Neural progenitor cell (in vitro differentiated cells): ENCODE results near the gene STAC2.

- RAMPAGE, long total RNA = no peak
These were observed 41.5 kb downstream of the LASP1 start for GRCh38 chr17:38911323-38911844.

DNA sequence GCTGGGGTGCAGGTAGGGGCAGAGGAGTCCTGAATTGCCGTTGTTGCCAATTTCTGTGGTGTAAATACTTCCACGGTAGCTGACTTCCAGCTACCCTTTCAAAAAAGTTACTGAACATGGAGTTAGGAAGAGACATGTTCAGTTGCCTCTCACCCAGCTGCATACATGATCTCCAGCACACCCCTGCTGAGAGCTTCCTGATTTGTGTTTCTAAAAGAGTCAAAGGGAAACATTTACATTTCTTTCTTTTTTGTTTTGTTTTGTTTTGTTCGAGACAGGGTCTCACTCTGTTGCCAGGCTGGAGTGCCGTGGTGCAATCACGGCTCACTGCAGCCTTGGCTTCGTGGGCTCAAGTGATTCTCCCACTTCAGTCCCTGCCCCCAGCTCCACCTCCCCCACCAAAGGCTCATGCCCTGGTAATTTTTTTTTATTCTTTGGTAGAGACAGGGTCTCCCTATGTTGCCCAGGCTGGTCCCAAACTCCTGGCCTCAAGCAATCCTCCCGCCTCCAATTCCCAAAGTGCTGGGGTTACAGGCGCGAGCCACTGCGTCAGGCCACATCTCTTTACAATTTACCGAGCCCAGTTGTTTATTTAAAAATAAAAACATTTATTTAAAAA lies 58.5 kb downstream of the PLXDC1 start:
- RAMPAGE, long total RNA = no peak

DNA sequence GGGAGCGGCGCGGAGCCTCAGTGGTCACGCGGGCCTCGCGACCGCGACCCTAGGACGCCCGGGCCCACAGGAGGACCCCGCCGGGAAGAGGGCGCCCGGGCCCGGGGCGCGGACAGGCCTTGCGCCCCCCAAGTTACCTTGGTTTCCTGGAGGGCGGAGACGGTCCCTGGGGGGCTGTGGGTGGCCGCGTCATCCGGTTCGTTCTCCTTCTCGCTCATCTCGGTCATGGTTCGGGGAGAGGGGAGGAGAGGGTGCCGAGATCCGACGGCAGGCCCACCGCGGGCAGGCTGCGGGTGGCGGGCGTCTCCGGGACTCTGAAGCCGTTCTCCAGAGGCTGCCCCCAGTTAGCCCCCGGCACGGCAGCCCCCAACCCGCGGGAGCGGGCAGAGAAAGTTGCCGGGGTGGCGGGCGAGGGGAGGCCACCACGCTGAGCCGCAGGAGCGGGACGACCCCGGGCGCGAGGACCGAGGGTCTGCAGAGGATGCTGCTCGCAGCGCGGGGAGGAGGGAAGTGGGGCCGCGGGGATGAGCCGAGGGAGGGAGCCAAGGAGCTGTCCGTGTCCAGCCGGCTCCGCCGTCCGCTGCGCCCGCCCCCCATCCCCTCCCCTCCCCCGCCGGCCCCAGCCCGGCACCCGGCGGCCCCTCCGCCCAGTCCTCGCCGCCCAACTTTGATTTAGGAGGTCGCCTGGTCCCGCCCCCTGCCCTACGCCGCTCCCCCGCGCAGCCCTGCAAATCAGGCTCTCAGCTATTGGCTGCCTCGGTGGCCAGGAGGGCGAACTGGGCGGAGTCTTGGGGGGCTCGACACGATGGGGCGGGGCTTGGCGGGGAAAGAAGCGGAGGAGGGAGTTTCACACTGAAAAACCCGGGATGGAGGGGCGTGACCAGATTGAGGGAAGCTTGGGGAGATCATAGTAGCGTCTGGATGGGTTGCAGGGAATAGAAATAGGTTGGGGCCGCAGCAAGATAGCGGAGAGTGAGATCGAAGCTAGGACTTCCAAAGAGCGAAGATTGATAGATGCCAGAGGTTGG lies at the start of gene STAC2:
TSS of gene STAC2 (minus strand) at position 670 of the 1,028 bp plus-strand sequence.
- RAMPAGE, long total RNA = no peak

DNA sequence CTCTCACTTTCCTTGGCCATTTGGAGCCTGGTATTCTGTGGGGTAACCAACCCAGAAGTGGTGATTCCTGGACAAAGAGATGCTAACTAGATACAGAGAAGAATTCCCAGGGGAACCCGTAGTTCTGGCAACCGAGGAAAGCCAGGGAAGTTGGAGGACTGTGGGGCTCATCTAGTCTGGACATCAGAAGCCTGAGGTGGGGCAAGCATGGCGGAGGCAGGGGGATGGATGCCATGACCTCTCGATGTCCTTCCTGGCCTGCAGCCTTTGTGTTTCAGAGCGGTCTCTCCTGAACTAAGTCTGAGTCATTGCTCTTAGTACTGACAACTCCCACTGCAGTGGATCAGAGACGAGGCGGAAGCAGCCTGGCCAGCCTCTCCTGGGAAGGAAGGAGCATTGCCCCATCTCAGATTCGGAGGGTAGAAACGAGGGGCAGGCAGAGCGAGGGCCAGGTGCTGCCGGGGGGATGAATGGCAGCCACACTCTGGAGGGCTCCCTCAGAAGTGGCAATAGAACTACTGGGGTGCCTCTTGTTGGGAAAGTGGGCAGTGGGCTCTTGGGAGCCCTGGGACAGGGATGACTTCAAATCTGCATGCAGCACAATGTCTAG lies 3.5 kb upstream of the STAC2 start:
- RAMPAGE, long total RNA = no peak

DNA sequence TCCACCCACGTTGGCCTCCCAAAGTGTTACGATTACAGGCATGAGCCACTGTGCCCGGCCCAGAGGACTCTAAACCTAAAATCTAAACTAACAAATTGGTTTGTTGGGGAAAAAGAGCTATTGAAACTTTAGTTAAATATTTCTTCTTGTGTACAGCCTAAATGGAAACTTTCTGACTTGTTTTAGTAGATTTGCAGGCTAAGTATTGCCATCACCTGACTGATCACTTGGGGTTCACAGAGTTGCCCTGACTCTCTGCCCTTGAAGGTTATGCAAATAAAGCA lies 2.4 kb upstream of the MED1 start:
- RAMPAGE, long total RNA = no peak

DNA sequence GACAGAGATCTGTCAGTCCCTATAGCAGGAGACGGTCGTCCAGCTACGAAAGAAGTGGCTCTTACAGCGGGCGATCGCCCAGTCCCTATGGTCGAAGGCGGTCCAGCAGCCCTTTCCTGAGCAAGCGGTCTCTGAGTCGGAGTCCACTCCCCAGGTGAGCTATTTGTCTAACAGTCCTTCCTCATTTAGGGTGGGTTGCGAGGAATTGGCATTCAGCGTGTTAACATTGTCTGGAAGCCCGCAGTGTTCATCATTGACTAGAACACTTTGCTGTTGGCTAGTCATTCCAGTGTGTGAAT lies 1.6 kb downstream of the CDK12 start:
- RAMPAGE, long total RNA = no peak

- RAMPAGE, long total RNA = no peak
These were observed 24.2 kb downstream of the CDK12 start for GRCh38 chr17:39485539-39485887.

- RAMPAGE, long total RNA = no peak
These were observed 43.5 kb downstream of the NEUROD2 start for GRCh38 chr17:39564052-39564877.

GRCh38 chr17:39621814-39622351 lies 4.9 kb upstream of the PPP1R1B start:
- RAMPAGE, long total RNA = no peak

GRCh38 chr17:39723115-39723546 lies 7.2 kb downstream of the MIEN1 start:
- RAMPAGE, long total RNA = no peak

GRCh38 chr17:39739880-39740959 lies 2.5 kb downstream of the GRB7 start:
- RAMPAGE, long total RNA = no peak

GRCh38 chr17:39742292-39742774 lies 4.6 kb downstream of the GRB7 start:
- RAMPAGE, long total RNA = no peak

DNA sequence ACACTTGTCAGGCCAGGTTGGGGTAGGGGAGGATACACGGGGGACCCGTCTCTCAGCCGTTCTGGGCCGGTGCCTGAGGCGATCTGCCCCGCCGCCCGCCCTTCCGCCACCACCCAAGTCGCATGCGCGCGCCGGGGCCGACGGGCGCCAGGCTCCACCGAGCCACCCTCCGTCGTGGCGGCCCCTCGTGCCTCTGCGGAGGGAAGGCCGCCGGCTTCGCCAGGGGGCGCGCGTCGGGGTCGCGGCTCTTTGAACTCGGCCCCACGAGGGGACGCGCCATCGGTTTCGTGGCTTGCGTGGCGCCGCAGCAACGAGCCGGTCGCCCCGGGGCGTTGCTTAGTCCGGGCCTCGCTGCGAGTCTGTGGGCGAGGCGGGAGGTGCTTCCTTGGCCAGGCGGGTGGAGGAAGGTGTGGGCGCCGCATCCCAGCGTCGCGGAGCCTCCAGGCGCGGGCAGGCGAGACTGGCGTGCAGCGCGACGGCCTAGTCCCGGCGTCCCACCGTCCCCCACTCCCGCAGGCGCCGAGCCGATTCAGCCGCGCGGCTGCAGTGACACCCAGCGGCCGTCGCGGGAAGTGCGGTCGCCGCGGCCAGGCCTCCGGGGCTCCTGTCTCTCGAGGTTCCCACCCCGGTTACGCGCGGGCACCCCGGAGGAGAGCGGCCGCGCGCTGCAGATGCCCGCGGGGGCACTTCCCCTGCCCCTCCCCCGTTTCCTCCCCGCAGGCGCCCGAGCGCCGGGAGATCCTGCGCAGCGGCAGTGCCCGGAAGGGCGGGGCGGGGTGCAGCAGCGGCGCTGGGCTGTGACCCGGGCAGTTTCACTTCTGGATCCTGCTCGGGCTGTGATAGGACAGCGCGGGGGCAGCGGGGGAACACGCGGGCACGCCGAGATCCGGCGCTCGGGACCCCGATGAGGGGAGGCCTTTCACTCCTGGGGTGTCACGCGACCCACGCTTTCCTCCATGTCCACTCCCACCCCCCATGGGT lies 16.4 kb downstream of the GRB7 start:
- RAMPAGE, long total RNA = no peak

- RAMPAGE, long total RNA = no peak
These were observed 37.4 kb downstream of the GRB7 start for GRCh38 chr17:39774990-39775588.

- RAMPAGE, long total RNA = no peak
These were observed 40.6 kb downstream of the IKZF3 start for GRCh38 chr17:39823594-39823793.

GRCh38 chr17:39948477-39948838 lies 14.3 kb upstream of the GSDMA start:
- RAMPAGE, long total RNA = no peak

- RAMPAGE, long total RNA = no peak
These were observed 1.5 kb downstream of the PSMD3 start for GRCh38 chr17:39982111-39982416.

DNA sequence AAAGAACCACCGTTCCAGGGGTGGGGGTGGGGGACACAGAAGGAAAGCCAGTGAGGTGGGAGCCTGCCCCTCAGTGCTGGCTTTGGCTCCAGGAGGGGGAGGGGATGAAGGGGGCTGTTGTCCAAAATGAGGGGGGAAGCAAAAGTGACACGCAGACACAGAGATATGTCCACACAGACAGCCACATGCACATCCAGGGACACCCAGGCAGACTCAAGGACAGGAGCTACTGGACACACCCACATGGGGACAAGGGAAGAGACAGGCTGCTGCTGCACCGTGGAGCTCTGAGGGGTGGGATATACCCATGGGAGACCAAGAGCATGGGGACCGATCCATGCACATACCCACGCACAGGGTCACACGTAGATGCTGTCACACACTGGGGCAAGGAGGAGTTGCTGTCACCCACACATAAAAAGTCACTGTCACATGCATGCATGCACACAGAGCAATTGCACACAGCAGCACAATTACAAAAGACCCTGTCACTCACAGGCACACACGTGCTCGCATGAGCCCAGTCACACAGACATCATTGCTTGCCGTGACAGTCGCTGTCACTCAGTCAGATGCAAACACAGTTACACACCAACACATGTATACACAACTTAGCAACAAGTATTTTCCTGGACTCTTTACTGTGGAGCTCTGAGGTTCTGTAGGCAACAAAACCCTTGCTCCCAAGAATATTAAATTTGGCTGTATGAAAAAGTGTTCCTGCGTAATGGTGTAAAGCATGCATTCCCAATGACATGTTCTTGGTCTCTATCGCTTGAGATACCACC lies 1.3 kb downstream of the THRA start:
- RAMPAGE, long total RNA = no peak

DNA sequence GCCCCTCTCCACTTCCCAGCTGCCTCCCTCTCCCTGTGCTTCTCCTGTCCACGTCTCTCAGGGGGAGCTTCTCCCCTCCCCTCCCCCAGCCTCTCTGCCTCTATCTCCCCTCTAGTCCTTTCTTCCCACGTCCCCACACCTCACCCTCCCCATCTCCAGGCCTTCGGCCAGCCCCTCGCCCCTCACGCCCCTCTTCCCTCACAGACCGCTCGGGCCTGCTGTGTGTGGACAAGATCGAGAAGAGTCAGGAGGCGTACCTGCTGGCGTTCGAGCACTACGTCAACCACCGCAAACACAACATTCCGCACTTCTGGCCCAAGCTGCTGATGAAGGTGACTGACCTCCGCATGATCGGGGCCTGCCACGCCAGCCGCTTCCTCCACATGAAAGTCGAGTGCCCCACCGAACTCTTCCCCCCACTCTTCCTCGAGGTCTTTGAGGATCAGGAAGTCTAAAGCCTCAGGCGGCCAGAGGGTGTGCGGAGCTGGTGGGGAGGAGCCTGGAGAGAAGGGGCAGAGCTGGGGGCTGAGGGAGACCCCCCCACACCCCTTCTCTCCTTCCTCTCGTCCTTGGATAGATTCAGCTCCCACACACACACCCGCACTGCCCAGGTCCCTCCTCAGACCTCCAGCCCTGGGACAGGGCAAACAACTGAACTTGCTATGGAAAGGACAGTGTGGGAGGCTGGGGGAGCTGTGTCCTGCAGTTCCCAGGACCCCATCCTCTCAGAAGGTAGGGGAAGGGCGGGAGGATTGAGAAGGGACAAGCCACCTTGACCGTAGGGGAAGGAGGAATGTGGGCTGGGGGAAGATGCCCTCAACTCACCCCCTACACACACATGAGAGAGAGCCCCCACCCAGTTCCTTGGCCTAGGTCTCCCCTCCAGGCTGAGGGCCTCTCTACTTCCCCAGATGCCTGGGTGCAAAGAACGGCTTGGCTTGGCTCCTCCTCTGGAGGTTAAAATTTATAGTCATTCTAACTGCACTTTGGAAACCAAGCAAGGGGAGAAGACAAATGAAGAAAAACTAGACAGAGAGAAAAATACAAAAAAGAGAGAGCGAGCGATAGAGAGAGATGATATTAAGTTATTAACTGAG lies 11.0 kb downstream of the NR1D1 start:
- RAMPAGE, long total RNA = no peak

GRCh38 chr17:40106369-40107620 lies 6.4 kb upstream of the NR1D1 start:
- RAMPAGE, long total RNA = no peak